ENCODE data around the gene DGKZ.

DNA sequence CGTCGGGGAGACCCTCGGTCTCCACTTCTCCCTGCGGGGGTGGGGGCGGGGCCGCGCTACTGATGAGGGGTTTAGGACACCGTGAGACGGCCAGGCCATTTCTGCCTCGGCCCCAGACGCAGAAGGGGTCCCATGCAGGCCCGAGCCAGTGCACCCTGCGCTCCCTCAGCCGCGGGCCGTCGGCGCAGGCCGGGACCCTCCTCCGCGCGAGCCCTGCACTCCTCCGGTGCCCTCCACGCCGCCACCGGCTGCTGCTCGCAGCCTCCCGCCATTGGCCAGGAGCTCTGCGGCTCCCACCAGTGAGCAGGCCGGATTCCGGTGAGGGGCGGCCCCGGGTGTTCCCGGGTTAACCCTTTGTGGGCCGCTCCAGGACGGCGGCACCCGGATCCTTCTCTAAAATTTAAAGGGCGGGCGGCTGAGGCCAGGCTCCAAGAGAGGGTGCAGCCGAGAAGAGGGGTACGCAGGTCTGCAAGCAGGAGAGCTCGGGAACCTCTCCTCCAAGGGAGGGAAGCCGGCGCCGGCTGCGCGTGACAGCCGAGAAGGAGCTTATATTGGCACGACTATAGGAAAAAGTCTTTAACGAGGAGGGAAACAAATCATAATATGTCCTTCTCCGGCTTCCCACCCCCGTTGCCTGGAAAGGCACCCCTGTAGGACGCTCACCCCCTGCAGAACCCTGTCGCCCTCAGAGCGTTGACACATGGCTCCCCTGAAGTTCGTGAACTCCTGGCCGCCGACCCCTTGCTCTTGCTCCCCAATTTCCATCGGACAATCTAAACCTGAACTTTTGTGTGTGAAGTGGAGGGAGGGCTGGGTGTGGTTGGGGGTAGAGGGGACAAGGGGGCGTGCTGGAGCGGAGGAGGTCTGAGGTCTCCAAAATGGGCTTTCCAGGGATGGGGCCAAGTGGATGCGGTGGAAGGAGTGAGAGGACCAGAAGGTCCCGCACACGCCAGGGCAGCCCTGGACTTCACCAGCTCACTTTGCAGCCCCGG is 18.2 kb downstream of the CREB3L1 start:
- PRO-cap, 2 experiments: no peak in any of the 2 experiments

DNA sequence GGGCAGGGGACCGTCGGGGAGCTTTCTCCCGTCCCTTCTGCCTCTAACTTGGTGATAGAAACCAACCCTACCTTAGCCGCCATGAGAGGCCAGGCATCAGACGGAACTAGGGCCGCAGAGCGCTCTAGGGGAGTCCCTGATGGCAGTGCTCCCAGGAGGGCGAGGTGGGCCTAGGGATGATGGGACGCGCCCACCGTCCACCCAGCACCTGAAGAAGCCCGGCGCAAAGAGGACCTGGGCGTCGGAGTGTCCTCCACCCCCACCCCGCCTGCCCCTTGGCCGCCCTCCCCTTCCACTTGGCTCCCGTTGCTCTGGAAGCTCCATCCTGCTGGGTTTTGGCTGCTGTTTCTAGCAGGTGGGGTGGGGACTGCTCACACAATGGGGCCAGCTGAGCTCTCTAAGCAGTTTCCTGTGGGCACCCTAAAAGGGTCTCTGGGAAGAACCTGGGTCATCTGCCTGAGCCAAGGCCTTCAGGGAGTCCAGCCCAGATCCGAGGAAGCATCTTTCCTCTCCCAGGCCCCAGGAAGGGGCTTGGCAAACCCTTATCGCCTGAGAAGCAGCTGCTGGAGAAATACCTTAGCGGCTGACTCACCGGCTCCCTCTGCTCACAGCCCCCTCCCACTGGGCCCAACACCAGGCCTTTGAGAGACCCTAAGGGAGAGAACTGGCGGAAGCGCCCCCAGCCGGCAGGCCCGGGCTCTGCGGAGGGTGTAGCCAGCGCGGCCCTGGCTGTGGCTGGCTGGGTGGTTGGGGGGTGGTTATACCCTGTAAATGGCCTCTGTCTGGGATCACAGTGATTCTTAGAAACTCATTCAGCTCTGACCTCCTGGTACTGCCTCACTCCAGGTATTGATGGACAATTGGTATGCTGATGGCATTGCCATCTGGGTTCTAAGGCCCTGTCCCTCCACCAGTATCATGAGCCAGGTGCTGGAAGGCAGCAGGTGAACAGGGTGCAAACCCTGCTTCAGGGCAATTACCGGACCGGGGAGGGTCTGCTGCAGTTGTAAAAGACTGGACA is 19.3 kb downstream of the CREB3L1 start:
- PRO-cap, 2 experiments: no peak in any of the 2 experiments

- PRO-cap, 2 experiments: peak in 1 of 2 experiments; most common plus-strand start chr11:46347559 (in 1); most common minus-strand start chr11:46347218 (in 1)
Measured at GRCh38 chr11:46347124-46348066, at the start of gene DGKZ. Gene DGKZ (plus strand): TSS chr11:46347463.

DNA sequence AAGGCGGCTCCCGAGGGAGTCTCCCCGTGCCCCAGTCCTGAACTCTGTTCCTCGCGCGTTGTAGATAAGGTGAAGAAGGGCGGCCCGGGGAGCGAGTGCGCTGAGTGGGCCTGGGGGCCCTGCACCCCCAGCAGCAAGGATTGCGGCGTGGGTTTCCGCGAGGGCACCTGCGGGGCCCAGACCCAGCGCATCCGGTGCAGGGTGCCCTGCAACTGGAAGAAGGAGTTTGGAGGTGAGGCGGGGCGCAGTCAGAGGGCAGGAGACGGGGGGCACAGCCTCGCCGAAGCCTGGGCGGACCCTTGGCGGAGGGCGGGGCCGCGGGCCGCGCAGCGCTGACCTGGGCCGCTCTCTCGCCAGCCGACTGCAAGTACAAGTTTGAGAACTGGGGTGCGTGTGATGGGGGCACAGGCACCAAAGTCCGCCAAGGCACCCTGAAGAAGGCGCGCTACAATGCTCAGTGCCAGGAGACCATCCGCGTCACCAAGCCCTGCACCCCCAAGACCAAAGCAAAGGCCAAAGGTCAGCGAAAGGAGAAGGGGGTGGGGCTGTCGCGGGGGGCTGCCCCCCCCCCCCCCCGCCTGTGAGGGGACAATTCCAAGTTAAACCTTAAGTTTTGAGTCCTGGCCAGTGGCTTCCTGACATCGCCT is 884 bp downstream of the MDK start:
- PRO-cap, 2 experiments: no peak in any of the 2 experiments

- PRO-cap, 2 experiments: no peak in any of the 2 experiments
Measured at GRCh38 chr11:46434815-46435369, 43.3 kb upstream of the CHRM4 start.

- PRO-cap, 2 experiments: no peak in any of the 2 experiments
Measured at GRCh38 chr11:46533551-46534476, 60.0 kb downstream of the AMBRA1 start.

GRCh38 chr11:46560730-46561169 is 33.1 kb downstream of the AMBRA1 start:
- PRO-cap, 2 experiments: peak in 1 of 2 experiments; most common plus-strand start chr11:46560928 (in 1); most common minus-strand start chr11:46560875 (in 1)

DNA sequence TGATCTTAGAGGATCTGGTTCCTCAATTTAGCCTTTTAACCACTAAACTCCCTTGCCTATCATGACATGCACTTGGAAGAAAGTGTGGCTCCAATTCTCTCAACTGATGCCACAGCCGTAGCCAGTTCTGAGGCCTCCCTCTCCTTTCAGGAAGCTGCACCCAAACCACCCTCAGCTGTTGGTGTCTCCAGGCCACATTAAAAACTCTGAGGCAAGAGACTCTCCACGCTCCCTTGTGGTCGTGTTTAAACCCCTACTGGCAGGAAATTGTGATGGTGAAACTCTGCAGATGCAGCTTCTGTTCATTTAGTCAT is 29.5 kb downstream of the ARHGAP1 start:
- PRO-cap, 2 experiments: no peak in any of the 2 experiments

- PRO-cap, 2 experiments: no peak in any of the 2 experiments
Measured at GRCh38 chr11:46678629-46679659, 21.5 kb downstream of the ARHGAP1 start.

DNA sequence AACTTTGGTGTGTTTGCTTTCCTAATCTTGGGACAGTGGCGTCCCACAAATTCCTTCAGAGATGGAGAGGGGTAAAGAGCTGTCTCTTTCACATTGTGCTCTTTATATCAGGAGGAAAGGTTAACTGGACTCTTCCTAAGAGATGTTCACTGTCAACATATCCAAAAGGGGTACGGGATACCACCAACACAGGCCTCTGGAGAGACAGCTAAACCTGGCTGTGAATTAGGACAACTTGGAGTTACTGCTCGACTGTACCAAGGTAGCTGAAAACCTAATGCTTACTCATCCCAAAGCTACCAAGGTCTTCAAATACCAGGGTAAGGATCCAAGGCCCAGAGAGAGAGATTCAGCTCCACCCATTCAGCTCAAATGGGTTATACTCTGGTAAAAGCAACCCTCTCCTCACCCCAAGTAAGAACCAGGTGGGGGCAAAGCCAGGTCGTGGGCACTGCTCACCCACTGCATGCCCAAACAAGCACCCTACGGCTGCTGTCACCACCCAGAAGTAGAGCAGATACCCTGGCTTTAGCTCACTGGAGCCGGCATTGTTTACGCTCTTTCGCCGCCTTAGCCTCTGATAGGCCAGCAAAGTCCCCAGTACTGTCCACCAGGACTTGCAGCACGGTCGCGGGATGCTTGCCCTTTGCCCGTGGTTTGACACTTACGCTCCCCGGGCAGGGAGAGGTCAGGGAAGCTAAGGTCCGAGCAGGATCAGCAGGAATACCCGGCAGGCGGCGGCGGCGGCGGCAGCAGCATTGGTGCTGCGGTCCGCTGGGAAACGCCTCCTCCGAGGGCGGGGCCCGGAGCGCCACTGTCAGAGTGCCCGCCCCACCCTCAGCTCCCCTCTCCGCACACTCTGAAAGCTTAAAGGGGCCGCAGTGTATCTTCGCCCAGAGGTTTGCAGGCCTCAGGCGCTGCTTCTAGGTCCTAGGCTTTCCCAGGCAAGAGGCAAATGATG is 19.7 kb downstream of the CKAP5 start:
- PRO-cap, 2 experiments: no peak in any of the 2 experiments

DNA sequence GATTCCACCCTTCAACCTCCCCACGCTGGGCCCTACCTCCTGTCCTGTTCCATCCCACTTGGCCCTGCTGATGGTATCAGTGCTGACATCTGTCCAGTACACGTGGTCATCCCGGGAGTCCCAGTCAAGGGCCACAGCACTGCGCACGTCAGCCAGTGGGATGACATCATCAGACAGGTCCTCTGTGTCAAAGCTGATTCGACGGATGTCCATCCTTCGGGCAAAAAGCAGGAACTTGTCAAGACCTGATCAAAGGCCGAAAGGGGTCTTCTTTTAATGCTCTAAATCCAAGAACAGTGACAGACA is 32.1 kb downstream of the LRP4 start:
- PRO-cap, 2 experiments: no peak in any of the 2 experiments

- PRO-cap, 2 experiments: peak in 1 of 2 experiments; most common plus-strand start chr11:47153767 (in 1); most common minus-strand start chr11:47153735 (in 1)
Measured at GRCh38 chr11:47153361-47153819, 23.3 kb downstream of the ARFGAP2 start.

DNA sequence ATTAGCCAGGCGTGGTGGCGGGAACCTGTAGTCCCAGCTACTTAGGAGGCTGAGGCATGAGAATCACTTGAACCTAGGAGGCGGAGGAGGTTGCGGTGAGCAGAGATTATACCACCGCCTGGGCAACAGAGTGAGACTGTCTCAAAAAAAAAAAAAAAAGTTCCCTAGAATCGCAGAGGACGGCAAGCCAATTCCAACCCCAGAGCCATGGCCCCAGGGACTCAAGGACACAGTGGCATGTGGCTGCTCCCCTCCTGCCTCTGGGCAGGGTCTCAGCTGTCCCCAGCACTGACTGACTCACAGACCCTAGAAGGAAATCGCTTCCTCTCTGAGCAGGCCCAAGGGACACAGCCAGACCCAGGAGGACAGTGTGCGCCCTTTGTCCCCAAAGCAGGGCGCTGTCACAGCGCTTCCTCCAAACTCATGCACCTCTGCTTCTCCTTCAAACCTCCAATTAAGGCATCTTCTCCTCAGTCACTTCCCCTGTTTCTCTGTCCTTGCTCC is 2.3 kb downstream of the PACSIN3 start:
- PRO-cap, 2 experiments: no peak in any of the 2 experiments

DNA sequence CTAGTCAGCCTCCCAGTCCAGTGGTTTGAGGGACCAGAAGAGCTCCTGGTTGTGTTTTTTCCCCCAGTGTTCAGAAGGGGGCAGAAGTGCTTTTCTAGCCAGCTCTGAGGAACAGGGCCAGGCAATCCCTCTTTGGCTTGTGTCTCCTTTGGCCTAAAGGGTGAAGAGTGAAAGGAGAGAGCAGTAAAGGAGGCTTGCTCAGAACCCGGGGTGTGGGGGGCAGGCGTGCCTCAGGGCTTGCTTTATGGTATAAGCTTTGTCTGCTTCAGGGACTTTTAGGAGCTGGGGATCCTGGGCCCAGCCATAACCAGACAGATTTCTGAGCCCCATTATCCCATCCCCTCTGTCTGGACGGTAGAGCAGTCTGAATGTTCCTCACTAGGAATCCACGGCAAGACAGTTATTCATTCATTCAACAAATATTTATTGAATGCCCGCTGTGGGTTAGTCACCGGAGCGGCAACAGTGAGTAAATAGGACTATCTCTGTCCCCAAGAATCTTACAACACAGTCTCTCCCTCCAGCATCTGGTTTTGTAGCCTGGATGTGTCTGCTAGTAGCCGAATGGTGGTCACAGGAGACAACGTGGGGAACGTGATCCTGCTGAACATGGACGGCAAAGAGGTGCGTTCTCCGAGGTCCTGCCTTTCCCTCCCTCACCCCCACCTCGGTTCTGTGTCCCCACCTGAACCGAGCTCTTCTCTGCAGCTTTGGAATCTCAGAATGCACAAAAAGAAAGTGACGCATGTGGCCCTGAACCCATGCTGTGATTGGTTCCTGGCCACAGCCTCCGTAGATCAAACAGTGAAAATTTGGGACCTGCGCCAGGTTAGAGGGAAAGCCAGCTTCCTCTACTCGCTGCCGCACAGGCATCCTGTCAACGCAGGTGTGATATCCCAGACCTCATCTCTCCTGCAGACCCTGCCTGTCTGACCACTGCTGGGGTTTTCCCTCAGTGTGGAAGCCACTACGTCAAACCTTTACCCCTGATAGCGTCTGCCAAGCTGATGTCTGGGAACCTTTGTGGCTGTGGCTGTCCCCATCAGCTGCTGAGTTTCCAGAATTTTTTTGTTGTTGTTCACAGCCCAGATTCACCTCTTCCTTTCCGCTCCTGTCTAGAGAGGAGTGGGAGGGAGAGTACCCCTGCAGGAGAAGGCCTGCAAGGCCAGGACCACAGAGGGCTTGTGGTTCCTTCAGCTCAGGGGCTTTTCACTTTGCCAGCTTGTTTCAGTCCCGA is 14.1 kb downstream of the ACP2 start:
- PRO-cap, 2 experiments: peak in 2 of 2 experiments; most common plus-strand start position 201 of the sequence (in 1); most common minus-strand start position 704 of the sequence (in 2)

- PRO-cap, 2 experiments: no peak in any of the 2 experiments
Measured at GRCh38 chr11:47254306-47254776, 3.5 kb upstream of the NR1H3 start.

GRCh38 chr11:47337226-47337971 is 15.1 kb downstream of the MYBPC3 start:
- PRO-cap, 2 experiments: no peak in any of the 2 experiments

- PRO-cap, 2 experiments: no peak in any of the 2 experiments
Measured at GRCh38 chr11:47358572-47359108, 6.1 kb upstream of the MYBPC3 start.

DNA sequence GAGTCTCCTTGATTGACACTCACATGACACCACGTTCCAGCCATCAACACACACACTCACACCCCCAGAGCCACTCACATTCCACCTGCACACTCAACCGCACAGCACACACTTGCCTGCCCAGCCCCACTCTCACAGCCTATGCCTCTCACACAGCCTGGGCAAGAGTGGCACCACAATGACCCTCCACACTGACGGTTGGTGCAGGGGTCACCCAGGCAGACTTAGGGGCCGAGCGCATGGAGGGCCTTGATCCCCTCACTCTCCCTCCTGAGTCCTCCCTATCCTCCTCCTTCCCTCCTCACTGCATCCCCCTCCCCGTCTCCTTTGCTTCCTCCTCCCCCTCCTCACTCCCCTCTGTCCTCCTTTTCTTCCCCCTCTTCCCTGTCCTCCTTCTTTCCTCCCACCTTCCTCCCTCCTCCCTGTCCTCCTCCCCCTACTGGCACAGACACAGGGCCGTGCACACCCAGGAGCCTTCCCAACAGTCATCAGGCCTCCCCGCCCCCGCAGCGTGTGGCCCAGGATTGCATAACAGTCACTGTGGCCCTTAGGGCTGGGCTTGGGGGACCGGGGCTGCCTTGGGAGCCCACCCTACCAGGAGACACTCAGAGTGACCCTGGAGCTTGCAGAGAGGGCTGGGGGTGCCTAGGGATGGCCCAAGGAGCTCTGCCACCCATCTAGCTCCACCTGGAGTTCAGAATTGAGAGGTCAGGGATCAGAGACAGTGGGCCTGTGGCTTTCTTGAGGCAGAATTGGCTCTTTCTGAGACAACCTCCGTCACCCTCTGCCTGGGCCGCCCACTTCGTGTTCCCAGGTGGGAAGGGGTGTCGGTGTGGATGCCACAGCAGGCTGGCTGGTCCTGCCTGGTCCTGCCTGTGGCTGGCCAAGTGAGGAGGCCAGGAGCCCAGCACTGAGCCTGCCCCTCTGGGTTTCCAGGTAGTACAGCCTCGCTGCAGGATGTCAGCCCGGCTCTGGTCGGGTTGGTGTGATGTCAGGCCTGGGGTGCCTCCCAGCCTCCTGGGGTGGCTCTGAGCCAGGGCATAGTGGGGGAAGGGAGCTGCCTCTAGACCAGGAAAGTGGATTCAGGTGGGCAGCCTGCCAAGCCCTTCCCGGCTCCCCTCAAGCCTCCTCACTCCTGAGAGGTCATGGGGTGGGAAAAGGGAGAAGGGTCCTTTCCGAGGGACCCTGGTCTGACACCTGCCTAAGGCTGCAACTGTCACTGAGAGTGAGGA is 1.7 kb downstream of the SPI1 start:
- PRO-cap, 2 experiments: no peak in any of the 2 experiments

DNA sequence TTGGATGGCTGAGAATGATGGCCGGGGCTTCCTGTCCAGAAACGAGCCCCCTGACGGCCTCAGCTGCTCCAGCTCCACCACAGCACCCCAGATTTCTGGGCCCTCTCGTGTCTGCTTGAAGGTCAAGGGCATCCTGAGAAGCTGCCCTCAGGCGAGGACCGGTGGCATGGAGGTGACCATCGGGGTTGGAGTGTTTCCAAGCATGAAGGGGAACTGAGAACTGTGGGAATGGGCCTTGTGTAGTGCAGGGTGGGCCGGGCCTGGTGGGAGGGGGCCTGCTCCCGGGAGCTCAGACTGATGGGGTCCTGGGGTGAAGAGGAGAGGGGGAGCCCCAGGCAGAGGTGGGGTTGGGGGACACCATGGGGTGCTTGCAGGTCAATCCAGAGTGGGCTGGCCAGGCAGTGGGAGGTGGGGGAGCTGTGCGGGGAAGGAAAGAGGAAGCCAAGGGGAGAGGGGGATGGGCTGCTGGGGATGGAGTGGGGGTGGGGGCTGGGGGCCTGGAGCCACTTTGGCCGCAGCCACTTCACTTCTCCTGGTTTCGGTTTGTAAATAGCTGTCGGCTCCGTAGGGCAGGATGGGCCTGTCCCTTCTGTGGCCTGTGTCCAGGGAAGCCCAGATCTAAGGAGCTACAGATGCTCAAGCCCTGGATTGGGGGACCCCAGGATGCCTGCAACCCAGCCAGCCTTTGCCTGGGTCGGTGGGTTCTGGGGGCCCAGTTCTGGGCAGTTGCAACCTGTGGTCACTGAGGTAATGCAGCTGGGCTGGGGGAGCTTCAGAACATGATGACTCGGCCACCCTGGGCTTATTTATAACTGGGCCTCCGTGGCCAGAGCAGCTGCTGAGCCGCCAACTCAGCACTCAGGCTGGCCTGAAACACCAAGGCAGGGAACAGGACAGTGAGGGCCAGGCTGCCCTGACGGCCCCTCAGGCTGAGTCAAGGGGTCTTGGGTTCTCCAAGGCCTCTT is 14.7 kb upstream of the SPI1 start:
- PRO-cap, 2 experiments: no peak in any of the 2 experiments

- PRO-cap, 2 experiments: no peak in any of the 2 experiments
Measured at GRCh38 chr11:47393743-47394690, 14.4 kb upstream of the SLC39A13 start.

Measured in cytotoxic T cell (primary cell).